Mesenchymal stem cell of Wharton's jelly (primary cell): Measurements from ENCODE around the genes SPDL1, LCP2, KCNMB1 and FGF18.

- CAGE, long polyA plus RNA, result no peak
Measured at GRCh38 chr5:168877399-168878110, 298.4 kb upstream of the PANK3 start.

- CAGE, long polyA plus RNA, result no peak
Measured at GRCh38 chr5:169583194-169584276, at the start of gene SPDL1. Gene SPDL1, plus strand, starts transcription at chr5:169583773.

GRCh38 chr5:169727475-169728152 is 90.5 kb downstream of the DOCK2 start:
- CAGE, long polyA plus RNA, result no peak

DNA sequence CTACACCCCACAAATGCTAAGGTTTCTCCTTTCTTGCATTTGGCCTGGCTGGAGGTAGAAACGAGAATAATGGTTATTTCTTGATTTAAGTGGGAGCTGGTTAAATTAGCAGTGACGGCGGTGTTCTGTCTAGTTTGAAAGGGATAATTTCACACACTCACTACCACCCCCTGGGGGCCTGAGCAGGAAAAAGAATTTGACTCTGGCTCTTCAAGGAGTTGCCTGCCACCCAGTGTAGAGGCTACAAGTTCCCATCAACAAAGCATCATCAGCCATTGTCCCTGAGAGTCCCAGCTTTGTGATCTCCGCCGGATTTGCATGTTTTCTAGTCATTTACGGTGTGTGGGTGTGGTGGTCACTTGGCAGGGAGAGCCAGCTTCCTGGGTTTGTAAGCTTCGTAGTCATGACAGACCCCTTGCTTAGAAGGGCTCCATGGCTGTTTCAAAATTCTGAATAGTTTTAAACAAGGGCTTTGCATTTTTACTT is 379 bp upstream of the INSYN2B start:
- CAGE, long polyA plus RNA, result no peak

GRCh38 chr5:170238276-170238999 is 5.7 kb downstream of the C5orf58 start:
- CAGE, long polyA plus RNA, result no peak

DNA sequence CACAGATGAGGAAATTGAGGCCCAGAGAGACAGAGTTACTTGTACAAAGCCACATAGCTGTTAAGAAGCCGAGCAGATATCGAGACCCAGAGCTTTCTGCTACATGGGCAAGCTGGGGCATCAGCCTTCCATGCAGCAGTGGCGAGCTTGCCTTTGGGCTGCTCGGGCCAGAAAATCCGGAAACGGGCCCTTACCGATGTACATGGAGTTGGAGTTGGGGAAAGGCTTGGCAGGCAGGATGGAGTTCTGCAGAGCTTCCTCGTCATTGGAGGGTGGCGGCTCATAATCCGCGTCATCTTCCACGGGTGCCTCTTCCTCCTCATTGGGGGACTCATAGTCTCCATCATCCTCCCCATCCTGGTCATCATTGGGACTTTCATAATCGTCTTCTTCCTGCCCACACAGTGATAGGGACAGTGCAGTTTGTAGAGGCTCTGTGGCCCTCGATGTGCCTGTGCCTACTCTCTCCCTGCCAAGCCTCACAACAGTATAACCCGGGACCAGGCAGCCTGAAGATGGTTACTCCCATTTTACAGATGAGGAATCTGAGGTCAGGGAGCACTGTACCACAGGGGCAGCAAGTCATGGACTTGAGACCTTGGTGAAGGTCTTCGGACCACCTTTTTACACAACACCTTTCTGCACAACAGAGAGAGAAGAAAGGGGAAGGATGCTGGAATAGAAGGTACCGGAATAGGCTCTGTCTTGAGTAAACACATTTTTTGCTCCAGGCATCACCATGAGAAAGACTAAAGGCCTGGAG is 26.9 kb downstream of the LCP2 start:
- CAGE, long polyA plus RNA, result no peak

DNA sequence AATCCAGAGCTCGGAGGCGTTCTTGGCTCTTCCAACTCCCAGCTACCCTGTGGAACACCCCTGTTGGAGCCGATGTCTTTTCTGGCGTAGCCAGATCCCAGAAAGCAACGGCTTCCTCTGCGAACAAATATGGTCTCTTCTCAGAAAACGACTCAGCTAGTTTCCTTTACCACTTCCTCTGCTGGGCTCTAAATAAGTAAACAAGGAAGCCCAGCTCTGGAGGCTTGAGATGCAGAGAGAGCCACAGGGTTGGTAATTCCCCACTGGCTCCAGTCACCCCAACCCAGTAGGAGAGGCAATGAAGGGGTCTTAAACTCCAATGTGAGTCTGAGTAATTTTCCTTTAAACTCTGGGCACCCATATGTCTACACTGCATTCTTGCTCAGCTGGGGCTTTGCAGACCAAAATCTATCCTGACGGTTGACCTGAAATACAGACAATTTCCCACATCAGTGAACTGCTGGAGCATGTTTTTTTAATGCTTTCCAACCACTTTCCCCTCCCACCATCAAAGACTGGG is at the start of gene LCP2:
TSS of gene LCP2 (minus strand) at position 99 of the 520 bp plus-strand sequence.
- CAGE, long polyA plus RNA, result no peak

DNA sequence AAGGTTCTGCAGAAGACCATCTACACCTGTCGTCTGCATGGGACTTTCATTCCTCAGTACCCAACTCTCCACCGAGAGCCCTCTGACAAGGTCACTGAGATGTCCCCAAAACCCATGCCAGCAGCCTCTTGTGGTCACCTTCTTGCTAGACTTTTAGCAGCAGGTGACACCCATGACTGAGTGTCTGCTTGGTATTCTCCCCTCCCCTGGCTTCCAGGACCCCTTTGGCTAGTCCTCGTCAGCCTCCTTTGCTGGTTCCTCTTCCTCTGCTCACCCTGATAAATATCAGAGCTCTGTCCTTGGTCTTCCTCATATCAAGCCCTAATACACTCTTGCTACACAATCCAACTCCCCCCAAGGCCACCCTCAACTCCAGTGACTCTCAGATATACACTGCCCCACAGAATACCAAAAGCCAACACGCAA is 30.1 kb upstream of the LCP2 start:
- CAGE, long polyA plus RNA, result no peak

GRCh38 chr5:170388883-170389908 is at the start of gene KCNMB1:
Gene KCNMB1, minus strand, starts transcription at chr5:170389367.
- CAGE, long polyA plus RNA, result no peak

GRCh38 chr5:170552519-170553094 is 48.8 kb downstream of the KCNIP1 start:
- CAGE, long polyA plus RNA, result no peak

- CAGE, long polyA plus RNA, result no peak
Measured at GRCh38 chr5:170631728-170632177, 127.9 kb downstream of the KCNIP1 start.

DNA sequence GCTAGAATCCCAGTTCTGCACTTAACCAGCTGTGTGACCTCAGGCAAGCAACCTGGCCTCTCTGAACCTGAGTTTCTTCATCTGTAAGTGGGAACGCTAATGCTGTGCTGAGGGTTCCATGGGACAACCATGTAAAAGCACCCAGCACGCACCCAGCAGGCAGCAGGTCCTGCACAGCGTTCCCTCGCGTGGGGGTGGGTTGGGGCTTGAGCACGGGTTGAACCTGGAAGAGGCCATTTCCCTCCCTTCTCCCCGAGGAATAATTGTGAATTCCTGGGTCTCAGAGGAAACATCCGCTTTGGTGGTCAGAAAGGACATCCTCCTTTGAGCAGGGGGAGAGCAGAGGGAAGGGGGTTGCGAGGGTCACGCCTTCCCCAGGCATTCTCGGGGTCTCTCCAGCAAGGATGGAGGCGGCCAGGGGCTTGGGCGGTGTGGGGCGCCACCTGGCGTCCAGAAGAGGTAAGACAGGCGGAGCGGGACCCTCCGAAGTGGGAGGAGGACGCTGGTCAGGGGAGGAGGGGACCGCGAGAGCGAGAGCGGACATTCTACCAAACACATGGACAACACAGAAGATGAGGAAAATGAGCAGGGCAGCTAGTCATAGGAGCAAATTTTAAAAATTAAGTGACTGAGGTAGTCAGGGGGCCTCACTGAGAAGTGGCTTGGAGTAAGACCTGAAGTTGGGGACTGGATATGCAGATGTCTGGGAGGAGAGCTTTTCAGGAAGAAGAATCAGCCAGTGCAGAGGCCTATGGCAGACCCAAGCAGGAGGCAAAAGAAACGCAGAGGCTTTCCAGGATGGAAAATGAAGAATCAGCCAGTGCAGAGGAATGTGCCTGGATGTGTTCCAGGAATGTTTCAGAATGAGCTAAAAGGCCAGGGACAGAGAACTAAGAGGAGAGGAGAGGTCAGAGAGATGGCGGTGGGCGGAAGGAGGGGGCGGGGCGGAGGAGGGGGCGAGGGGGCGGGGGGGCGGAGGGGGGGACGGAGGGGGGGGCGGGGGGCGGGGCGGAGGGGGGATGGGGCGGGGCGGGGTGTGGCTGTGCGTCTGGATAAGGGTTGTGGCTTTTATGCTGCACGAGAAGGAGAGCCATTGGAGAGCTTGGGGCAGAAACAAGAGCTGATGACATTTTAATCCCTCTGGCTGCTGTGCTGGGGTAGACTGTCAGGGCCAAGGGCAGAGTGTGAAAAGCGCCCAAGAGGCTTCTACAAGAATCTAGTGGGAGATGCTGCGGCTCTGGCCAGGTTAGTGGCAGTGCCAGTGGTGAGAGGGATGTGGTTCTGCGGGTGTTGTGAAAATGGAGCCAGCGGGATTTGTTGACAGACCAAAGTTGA is 129.4 kb downstream of the KCNIP1 start:
- CAGE, long polyA plus RNA, result no peak

DNA sequence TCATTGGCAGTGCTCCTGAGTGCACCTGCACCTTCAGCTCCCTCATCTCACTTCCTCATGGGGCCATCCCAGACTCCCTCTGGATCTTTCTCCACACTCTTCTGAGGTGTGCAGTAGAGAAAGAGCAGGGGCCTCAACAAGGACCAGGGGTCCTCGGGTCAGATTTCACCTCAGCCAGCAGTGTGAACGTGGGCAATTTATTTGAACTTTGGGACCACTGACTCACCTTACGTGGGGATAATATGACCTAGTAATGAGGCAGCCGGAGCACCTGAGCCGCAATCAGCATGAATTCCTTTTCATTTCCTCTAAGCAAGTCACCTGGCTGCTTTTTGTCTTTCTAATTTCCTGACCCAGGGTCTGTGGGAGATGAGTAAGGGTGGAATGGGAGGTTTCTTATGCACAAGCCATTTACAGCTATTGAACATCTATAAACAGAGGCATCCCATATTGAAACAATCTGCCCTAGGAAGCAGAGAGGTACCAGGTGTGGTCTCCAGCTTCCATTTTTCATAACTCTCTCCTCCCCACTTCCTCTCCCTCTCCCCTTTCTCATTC is 22.3 kb upstream of the GABRP start:
- CAGE, long polyA plus RNA, result no peak

- CAGE, long polyA plus RNA, result no peak
Measured at GRCh38 chr5:170783926-170784125, 301 bp downstream of the GABRP start.

DNA sequence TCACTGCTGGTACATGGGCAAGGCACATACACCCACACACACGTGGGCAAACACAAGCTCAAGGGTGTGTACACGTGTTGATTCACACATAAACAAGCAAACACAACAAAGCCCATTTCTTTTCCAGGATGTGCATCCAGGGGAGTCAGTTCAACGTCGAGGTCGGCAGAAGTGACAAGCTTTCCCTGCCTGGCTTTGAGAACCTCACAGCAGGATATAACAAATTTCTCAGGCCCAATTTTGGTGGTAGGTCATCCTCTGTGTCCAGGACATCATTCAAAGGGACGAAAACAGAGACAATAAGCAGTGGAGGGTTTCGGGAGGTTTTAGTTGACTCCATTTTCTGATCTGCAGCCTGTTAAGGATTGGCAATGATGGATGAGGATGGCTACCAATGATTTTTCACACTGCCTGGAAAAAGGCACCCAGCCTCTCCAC is 5.5 kb downstream of the GABRP start:
- CAGE, long polyA plus RNA, result no peak

DNA sequence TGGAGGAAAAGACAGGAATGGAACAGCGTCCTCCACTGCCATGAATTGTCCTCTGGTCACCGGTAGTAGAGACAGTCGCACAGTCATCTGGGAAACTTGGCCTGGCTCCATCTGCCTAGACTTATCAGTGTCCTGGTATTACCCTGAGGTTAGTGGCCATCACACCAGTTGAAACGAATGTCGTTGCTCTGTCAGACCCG is 8.2 kb downstream of the TLX3 start:
- CAGE, long polyA plus RNA, result no peak

DNA sequence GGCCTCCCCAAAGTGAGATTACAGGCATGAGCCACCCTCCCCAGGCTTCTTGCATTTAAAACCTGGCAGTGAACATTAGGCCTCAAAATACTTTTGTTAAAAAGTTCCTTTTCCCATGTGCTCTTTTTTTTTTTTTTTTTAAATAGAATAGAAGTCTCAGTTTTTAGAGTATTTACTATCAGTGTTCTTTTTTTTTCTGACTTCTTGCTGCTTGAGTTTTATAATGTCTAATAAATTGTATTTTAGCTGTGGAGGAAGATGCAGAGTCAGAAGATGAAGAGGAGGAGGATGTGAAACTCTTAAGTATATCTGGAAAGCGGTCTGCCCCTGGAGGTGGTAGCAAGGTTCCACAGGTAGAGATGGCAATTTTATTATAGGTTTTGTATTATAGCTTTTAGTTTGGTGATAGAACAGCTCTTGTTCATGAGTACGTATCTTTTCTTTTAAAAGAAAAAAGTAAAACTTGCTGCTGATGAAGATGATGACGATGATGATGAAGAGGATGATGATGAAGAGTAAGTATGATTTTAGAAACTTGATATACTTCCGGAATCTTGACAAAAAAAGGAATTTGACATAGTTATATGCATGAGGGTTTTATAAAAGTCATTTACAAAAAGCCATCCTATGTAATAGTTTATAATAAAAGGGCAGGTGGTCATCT is 4.9 kb downstream of the NPM1 start:
- CAGE, long polyA plus RNA, result no peak

DNA sequence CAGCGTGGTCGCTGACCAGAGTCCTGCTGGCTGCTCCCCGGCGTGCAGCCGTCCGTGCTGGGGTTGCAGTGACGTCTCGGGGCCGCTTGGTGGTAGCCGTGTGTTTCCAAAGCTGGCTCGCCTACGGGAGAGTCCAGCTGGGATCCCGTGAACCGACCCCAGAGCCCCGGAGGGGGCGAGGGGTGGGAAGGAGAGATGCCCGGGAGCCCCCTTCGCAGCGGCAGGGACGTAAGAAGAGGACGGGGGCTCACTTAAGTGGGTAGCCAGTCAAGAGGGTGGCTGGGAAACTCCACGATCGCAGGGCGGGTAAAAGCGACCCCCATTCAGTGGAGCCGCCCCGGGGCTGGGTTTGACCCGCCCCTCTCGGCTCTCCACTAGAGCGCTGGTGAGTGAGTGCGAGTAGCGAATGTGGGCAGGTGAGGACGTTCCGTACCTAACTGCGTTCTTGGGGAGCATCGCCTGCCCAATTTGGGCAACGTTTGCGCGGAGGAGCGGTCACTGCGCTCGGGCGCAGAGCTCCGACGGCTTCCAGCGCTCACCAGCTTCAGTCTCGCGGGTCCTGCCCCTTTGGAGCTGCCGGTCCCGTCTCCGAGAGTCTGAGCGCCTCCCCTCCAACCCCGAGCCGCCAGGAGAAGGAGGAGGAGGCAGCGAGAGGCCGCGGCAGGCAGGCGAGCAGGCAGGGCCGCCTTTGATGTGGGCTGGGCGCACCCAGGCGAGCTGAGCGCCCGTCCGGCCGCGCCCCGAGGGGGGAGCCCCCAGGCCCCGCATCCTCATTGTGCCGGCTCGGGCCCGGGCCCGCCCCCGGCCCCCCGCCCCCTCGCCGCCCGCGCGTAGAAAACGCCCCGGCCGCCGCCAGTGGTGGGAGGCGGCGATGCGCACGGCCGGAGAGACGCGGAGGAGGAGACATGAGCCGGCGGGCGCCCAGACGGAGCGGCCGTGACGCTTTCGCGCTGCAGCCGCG is at the start of gene FGF18:
TSS of gene FGF18 (plus strand) at position 861 of the 961 bp plus-strand sequence.
- CAGE, long polyA plus RNA, result no peak

GRCh38 chr5:171570175-171570918 is 150.9 kb downstream of the FGF18 start:
- CAGE, long polyA plus RNA, result no peak

- CAGE, long polyA plus RNA, result no peak
Measured at GRCh38 chr5:171667612-171668431, 117.8 kb upstream of the SMIM23 start.